Skeletal muscle cell (primary cell): ENCODE measurements around a stretch of chr7.

- RRBS, result no CpG with 5 or more reads among the region's 7 CpGs
These were observed 69.4 kb downstream of the HIPK2 start for GRCh38 chr7:139708333-139708958.

GRCh38 chr7:139761991-139762815 lies 15.6 kb downstream of the HIPK2 start:
- RRBS, result no CpG with 5 or more reads among the region's 7 CpGs

DNA sequence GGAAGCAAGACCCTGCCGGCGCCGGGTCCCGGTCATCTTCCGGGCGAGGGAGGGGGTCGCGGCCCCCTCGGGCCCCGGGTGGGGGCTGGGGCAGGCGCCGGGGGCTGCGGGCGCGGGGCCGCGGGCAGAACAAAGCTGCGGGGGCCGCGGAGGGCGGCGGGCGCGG lies 502 bp downstream of the HIPK2 start:
- RRBS, result 1% methylated on average over 19 of the region's 24 CpGs

DNA sequence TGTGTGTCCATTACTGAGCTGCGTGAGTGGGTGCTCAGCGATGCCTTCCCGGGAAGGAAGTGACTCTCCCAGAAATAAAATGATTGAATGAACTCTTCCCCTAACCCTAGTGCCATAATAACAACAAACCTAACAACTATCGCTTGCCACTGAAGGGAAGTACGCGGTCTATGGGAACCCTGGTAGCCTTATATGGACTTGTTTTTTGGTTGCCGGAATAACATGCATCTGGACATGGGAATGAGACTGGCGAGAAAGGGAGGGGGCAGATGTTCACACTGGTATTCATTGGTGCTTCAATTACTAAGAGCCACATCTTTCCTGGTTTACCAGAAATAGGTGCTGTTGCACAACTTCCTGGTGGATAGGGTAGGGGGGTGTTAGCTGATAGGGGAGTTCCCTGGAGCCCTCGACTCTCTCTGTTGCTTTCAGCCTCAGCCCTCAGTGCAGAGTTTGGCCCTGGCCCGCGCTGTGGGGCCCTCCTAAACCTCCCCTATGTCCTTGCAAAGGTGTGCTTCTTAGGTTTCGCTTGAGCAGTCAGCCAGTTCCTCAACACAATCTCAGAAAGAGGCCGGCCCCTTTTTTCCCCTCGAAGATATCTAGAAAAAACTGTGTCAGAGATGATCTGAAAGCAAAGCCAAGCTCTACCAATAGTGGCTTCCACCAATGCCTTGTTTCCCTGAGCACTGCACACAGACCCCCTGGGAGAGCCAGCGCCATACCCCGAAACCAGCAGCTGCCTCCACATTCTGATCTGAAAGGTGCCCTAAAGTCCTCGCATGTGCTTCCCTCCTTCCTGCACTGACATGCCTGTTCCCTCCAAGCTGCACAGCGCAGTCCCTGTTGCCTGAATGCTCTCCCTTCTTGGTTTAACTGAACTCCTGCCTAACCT lies 13.5 kb downstream of the TBXAS1 start:
- RRBS, result no CpG with 5 or more reads among the region's 18 CpGs

- RRBS, result no CpG with 5 or more reads among the region's 15 CpGs
These were observed 87.2 kb downstream of the TBXAS1 start for GRCh38 chr7:139915842-139917043.

GRCh38 chr7:140028216-140028888 lies 34.4 kb downstream of the PARP12 start:
- RRBS, result no CpG with 5 or more reads among the region's 8 CpGs

GRCh38 chr7:140084863-140085507 lies 22.2 kb upstream of the PARP12 start:
- RRBS, result no CpG with 5 or more reads among the region's 8 CpGs

GRCh38 chr7:140146538-140147547 lies 29.9 kb downstream of the KDM7A start:
- RRBS, result no CpG with 5 or more reads among the region's 7 CpGs

DNA sequence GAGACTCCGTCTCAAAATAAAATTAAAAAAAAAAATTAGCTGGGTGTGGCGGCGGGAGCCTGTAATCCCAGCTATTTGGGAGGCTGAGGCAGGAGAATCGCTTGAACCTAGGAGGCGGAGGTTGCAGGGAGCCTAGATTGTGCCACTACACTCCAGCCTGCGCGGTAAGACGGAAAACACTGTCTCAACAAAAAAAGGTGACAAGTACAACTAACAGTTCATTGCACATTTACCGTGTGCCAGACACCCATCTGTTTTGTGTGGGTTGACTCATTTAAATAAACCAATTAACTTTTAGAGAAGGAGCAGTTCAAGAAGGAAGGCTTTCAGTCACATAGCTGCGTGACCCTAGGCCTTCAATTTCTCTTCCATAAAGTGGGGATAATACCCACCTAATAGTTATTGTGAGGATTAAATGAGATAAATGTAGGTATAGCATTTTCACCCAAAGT lies 52.2 kb upstream of the KDM7A start:
- RRBS, result no CpG with 5 or more reads among the region's 10 CpGs

DNA sequence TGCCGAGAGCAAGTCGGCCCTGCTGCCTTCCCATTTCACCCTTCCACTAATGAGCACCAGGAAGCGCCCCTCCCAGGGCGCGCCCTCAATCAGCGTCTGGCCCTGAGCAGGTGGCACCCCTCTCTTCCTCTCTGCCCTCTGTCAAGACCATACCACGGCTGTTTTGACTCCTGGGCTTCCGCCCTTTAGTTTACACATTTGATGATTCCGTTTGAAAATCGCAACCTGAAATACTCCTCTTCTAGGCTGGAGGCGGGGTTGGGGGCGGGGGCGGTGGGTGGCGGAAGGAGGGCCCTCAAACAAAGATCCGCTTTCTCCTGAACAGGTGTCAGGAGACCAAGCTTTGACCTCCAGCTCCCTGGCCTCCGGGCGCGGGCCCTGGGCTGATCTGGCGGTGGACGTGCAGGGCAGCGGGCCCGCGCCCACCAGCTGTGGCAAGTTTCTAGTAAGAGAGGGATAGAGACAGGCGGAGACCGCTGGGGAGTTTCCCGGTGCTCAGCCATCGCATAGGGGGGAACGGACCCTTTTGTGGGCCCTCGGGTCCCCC lies 53.2 kb upstream of the KDM7A start:
- RRBS, result no CpG with 5 or more reads among the region's 29 CpGs

GRCh38 chr7:140348968-140349619 lies 49.2 kb downstream of the SLC37A3 start:
- RRBS, result no CpG with 5 or more reads among the region's 7 CpGs

DNA sequence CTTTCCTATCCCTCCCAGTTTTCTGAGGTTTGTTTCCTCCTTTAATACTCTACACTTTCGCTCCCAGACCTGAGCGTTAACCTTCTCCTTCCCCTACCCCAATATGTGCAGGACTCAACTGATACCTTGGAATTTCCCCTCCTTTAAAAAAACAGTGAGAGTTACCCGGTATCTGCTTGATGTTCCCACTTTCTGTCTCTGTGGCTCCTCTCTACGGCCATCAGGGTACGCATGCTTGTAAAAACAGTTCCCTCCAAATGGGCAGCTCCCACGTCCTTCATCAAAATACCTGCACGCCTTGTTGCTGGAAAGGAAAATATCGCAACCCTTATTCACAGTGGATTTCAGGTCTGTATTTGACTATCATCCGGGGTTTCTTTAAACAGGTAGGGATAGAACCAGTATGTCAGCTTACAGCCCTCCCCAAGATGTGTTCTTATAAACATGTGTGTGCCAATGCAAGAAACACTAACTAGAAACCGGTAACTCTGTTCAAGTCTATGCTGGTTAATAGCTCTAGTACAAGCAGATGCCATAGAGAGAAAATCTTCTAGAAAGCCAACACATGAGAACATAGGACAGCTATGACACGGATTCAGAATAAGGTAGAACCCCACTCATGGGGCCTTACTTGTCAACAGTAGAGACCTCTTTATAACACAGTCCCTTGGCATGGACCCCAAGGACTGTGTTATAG lies 24.2 kb downstream of the MKRN1 start:
- RRBS, result 95% methylated on average over 2 of the region's 11 CpGs

GRCh38 chr7:140631384-140631999 lies 9.1 kb downstream of the DENND2A start:
- RRBS, result no CpG with 5 or more reads among the region's 7 CpGs

- RRBS, result no CpG with 5 or more reads among the region's 6 CpGs
These were observed 6.4 kb upstream of the DENND2A start for GRCh38 chr7:140646919-140647454.

DNA sequence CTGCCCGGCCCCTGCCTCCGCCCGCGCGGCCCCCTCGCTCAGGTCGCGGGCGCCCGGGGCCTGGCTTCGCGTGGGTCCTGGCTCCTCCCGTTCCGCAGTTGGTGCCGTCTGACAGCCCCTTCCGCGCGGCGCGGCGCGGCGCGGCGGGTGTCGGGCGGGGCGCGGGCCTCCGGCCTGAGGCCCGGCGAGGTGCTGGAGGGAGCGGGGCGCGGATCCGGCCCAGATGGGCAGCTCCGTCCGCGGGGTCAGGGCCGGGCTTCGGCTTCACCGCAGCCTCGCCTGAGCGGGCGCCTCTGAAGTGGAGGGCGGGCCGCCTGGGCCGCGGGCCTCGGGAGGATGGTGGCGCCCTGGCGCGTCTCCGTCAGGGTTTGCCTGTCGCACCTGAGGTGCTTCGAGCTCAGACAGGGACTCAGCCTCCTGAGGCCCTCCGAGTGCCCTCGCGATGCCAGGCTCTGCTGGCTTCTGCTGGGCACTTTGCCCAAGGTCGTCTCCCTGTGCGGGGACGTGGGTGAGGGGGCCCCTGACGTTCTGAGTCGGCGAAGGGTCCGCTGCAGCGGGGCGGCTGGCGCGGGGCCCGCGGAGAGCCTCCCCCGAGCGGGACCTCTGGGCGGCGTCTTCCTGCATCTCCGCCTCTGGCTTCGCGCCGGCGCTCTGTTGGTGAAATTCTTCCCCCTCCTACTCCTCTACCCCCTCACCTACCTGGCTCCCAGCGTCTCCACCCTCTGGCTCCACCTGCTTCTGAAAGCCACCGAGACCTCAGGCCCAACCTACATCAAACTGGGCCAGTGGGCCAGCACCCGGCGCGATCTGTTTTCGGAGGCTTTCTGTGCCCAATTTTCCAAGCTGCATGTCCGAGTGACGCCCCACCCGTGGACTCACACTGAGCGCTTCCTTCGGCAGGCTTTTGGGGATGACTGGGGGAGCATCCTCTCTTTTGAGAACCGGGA lies 523 bp downstream of the ADCK2 start:
- RRBS, result under 1% methylated on average over 15 of the region's 93 CpGs

DNA sequence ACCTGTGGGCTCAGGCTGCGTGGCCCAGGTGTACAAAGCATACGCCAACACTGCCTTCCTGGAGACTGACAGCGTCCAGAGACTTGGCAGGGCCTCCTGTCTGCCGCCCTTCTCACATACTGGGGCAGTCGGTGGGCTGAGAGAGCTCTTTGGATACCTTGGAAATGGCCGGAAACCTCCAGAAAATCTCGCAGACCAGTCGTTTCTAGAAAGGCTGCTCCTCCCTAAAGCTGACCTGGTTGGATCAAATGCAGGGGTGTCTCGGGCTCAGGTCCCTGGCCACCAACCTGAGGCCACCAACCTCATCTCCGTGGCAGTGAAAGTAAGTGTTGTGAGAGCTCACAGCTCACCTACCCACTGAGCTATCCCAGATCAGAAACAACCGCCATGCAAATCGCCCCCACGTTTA lies 1.2 kb downstream of the ADCK2 start:
- RRBS, result no CpG with 5 or more reads among the region's 13 CpGs

- RRBS, result no CpG with 5 or more reads among the region's 7 CpGs
These were observed 26.7 kb downstream of the NDUFB2 start for GRCh38 chr7:140723046-140723750.

- RRBS, result no CpG with 5 or more reads among the region's 2 CpGs
These were observed 13.2 kb downstream of the MRPS33 start for GRCh38 chr7:141001537-141001969.

GRCh38 chr7:141013954-141014578 lies 686 bp downstream of the MRPS33 start:
- RRBS, result no CpG with 5 or more reads among the region's 20 CpGs

GRCh38 chr7:141067803-141068332 lies 6.0 kb upstream of the TMEM178B start:
- RRBS, result no CpG with 5 or more reads among the region's 20 CpGs